ENCODE measurements around the genes LIPF and LIPN.

DNA sequence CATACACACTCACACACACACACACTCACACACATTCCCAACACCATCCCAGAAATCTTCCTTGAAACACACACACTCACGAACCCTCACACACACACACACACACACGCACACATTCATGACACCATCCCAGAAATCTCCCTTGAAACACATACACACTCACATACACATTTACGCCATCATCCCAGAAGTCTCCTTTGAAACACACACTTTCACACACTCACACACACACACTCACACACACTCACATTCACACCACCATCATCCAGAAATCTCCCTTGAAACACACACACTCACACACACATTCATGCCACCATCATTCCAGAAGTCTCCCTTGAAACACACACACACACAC, 332 bp upstream of the OPN4 start:
- RRBS, result no CpG with 5 or more reads among the region's 3 CpGs

DNA sequence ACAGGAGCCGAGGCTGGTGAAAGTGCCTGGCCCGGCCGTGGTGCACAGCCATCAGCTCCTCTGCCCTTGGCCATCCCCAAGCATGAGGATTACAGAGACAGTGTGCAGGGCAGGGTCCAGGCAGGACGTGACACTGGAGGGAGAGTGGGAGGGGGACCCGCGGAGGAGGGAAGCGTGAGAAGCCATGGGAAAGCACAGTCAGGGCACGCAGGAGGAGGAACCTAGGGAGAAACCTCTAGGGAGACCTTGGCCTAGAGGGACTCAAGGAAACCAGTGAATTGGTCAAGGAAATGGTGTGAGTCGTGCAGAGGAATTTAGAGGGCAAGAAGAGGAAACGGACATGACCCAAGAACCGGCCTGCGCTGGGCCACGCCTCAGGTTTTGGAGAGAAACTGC, 3.0 kb downstream of the OPN4 start:
- RRBS, result no CpG with 5 or more reads among the region's 13 CpGs

- RRBS, result 76% methylated on average over 3 of the region's 11 CpGs
Measured at GRCh38 chr10:86678988-86679638, 10.8 kb downstream of the LDB3 start.

- RRBS, result 89% methylated on average over 1 of the region's 18 CpGs
Measured at GRCh38 chr10:86691252-86692287, 23.3 kb downstream of the LDB3 start.

DNA sequence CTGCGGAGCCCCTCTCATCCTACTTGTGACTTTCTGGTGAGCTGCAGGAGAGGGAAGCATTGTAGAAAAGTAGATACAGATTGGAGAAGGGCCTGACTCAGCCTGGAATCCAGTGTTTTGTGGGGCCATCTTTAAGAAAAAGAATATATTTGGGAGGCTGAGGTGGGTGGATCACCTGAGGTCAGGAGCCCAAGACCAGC, 15.7 kb upstream of the BMPR1A start:
- RRBS, result no CpG with 5 or more reads among the region's 1 CpG

DNA sequence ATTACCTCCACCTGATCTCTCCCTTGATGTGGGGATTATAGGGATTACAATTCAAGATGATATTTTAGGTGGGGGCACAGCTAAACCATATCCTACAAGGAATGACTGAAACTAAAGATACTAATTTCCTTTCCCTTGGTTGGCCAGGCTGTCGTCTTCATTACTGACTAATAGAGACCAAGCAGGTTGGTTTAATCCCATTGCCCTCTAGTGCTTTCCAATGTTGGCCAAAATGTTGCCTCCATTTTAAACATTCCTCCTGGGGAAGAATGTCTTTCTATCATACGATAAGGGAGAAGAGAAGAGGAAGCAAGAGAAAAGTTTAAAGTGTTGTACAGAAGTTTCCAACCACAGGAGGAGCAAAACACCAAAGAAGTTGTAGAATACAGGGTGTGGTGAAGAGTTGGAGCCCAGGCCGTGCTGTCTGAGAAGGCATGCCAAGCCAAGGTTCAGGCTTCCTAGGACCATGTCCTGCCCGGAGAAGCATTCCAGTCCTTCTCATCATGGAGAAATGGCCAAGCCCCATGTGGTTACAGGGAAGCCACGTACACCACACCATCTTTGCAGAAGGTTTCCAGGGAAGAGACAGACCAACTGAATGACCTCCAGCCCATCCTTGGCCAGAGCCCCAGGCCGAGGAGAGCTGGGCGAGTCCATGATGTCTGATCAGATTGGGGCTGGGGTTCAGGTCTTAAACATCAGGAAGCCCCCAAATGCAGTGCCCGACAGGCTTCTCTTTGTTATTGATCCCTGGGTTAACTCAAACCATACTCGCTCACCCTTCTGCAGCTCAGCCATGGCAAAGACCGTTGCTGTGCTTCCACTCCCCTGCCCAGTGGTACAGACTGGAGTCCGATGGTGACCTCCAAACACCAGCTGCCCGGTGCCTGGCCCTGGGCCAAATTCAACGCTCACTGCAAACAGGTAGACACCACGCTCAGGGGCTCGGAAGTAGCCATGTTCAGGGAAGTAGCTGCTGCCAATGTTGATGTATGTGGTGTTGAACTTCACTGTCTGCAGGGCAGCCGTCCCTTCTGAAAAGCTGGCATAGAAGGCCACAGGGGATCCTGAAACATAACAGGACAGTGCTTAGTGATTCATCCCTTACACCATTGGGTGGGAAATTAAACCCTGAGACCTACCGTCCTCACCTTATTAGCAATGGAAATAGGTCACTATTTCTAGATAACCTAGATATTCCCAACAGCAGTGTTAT, 20.9 kb downstream of the MMRN2 start:
- RRBS, result no CpG with 5 or more reads among the region's 17 CpGs

DNA sequence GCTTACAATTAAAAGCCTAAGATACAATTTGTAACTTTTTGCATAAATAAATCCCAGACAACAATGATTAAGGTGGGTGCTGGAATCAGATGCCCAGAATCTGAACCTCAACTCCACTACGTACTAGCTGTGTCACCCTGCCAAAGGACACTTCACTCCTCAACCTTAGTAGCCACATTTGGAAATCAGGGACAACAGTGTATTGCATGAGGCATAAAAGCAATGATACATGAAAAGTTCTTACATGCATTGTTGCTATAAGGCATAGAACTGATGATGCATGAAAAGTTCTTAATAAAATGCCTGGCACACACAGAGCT, 5.5 kb downstream of the GLUD1 start:
- RRBS, result no CpG with 5 or more reads among the region's 1 CpG

DNA sequence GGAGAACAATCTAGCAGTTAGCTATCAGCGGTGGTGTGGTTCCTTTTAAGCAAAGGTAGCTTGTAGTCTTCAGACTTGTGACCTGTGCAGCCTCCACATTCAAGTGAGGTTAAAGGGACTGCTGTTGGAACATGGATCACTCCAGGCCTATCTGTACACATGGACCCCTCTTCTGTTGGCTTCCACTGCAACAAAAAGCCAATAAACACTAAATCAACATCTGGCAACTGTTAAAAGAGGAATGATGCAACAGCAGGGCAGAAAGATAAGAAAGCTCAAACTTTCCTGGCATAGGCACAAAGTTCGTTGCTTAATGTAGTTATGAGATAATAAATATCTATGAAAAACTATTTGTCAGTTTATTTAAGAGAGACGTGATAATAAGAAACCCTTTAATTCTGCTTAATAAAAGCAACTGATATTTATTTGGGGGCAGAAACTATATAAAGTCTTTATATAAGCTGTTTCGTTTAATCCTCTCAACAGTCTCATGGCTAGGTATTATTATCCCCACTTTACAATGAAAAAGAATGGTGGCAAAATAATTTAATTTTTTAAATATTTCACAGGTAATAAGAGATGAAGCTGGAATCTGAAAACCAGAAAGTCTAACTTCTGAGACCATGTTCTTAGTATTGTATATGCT, 3.9 kb upstream of the MINPP1 start:
- RRBS, result no CpG with 5 or more reads among the region's 4 CpGs

DNA sequence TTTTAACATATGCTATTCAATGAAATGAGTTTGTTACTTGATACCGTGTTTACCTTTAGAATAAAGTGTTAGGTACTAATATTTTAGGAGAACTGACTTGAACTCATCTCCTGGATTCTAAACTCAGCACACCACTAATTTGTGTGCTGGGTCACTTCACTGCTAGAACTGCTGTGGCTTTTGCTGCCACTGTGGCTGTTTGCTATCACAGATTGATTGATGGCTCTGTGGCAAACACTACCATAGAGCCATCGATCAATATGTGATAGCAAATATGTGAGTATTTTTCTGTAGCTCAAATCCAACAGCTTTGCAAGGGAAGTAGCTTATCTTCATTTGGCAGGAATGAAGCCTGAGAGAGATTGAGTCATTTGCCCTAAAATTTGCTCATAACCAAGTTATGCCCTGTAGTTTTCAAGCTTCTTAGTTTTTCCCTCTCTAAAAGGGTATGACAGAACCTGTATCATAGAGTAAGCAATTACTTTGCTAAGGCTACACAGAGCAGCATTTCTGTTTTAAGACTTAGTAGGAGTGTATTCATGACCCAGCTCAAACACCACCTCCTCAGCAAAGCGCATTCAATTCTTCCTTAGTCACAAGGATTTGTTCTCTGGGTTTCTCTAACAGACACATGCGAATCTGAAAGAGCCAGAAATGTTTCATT, 43.1 kb downstream of the MINPP1 start:
- RRBS, result no CpG with 5 or more reads among the region's 4 CpGs

GRCh38 chr10:87594743-87595250, 64.9 kb upstream of the PAPSS2 start:
- RRBS, result no CpG with 5 or more reads among the region's 2 CpGs

DNA sequence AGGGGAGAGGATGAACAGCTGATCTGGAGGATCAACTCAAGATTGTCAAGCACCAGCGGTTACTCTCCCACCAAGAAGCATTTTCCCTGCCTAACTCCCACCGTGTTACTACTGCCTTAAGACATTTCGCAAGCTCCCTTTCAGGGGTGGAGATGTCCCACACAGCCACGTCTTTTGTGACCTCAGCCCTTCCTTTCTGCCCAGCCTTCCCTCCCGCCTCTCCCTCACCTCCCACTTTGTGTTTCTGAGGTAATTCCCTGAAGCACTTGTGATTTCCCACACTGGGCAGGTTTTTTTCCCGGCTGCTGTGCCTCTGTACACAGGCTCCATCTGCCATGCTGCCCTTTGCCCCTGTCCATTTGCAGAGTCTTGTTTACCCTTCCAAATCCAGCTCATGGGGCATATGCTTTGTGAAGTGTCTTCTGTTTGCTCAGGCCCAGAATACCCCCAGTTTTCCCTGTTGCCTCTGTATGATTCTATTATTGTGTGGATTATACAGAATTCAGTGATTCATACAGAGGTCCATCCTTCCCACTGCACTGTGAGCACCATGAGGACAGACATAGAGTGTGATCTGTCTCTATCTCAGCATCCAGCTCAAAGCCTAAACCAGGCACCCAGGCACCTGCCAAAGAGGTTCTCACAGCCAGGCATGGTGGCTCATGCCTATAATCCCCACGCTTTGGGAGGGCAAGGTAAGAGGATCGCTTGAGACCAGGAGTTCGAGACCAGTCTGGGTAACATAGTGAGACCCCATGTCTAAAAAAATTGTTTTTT, 40.8 kb upstream of the PAPSS2 start:
- RRBS, result no CpG with 5 or more reads among the region's 9 CpGs

GRCh38 chr10:87732914-87733445, 73.3 kb downstream of the PAPSS2 start:
- RRBS, result no CpG with 5 or more reads among the region's 6 CpGs

DNA sequence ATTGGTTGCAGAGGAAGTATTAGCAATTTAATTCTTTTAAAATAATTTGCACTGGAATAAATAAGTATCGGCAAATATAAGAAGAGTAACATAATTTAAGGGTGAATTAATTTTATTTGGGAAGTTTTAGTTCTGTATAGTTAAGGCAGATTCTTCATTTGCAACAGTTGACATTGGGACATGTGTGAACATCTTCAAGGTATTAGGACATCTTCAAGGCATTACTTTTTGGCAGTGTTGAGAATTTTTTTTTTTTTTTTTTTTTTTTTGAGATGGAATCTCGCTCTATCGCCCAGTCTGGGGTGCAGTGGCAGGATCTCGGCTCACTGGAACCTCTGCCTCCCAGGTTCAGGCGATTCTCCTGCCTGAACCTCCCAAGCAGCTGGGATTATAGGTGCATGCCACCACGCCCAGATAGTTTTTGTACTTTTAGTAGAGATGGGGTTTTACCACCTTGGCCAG, 5.6 kb downstream of the PTEN start:
- RRBS, result no CpG with 5 or more reads among the region's 6 CpGs

DNA sequence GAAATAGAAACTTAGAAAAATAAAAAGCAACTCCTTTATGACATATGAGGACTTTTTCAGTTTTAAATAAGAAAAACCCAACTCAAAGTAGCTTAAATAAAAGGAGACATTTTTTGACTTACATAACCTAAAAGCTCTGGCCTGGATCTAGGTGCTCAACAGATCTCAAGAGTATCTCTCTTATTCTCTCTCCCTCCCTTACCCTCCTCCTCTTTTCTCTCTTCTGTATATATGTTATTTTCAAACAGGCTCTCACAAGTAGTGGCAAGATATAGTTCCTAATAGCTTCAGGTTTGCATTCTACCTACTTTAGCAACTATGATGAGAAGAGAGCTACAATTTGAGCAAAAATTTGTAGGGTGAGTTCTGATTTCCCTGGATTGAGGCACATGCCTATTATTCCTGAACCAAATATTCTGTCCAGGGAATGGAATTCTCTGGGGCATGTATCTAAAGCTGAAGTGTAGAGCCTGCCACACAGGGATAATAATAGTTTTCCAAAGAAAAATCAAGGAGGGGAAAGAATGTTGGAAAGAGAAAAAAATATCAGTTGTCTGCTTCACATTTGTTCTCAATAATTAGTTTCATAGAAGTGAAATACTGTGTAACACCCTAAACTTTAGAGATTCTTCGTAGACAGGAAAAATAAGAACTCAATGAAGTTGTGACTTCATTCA, 77.4 kb downstream of the PTEN start:
- RRBS, result no CpG with 5 or more reads among the region's 1 CpG

- RRBS, result no CpG with 5 or more reads among the region's 2 CpGs
Measured at GRCh38 chr10:88217189-88217388, 353.7 kb downstream of the PTEN start.

- RRBS, result no CpG with 5 or more reads among the region's 1 CpG
Measured at GRCh38 chr10:88664168-88664672, at the start of gene LIPF. TSS of gene LIPF (plus strand) at chr10:88664442.

DNA sequence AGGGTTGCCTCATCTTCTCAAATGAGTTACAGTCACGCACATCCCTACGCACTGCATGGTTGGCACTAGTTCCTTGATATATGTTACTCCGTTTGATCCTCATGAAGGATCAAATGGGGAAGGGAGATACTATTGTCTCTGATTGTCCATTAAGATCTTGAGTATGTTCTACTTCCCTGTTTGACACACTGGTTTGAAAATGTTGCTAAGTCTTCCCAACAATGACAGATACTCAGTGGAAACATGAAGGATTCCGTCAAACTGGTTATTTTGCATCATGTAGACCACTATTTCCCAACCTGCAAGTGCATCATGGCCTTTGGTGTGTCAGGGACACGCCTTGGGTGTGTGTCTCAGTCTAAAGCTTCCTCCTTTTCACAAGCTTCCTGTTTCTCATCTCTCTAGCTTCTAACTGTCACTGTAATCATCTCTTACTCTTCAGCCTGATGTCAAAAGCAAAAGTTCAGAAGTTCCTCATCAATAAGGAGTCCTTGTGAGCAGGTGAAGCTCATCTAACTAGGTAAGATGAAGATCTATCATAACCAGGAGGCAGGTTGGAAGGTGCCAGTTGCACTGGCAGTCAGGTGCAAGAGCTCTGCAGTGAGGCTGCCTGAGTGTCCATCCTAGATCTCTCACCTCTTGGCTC, at the start of gene LIPN:
TSS of gene LIPN (plus strand) at position 434 of the 646 bp plus-strand sequence.
- RRBS, result no CpG with 5 or more reads among the region's 5 CpGs

DNA sequence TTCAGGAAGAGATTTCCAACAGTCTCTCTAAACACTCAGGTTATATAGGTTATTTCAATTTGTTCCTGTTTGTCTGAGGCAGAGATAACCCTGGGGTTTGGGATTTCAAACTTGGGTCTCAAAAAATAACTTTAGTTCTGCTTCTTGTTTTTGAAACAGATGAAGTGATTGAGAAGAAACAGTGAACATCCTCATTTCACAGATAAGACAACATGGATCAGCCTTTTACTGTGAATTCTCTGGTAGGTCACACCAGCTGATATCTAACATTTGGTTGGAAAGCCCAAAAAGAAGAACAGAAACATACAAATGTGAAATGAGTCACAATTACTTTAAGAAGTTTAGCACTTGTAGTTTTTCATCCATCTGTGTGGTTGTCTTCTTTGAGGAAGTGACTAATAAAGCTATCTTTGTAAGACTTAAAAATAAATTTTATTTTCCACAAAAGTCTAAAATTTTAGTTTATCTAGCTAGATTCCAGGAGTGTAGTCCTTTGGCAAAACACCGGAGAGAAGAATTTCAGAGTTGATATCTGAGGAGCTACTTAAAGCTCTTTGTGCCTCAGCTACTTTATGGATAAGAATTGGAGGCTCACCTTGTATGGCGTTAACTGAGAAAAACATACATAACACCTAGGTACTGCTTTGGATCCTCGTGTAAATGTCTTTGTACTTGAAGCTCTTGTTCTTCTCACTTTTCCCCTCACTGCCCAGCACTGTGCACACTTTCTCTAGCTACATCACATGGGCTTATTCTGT, 21.6 kb downstream of the STAMBPL1 start:
- RRBS, result no CpG with 5 or more reads among the region's 3 CpGs

DNA sequence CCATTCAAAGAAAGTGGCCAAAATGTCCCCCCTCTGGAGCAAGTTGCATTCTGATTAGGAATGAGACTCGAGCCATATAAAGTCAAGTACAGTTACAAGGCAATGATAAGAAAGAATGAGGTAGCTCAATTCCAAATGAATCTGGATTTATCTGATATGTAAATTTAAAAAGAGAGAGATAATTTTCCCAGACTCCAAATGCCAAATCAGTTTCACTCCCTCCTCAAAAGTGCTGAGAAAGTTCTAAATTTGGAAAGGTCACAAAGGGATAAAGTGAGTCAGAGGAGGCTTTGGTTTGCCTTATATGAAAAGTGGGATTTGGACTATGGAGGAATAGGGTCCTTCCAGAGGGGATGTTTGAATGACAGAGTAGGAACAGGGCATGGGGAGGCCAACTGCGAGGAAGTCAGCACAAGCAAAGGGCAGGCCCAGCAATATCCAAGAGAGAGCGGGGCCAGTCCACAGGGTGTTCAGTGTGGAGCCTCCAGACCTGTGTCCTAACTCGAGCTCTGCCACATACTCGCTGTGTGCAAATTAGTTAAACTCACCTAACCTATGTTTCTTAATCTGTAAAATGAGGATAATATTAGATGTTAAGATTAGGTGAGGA, 9.8 kb upstream of the FAS start:
- RRBS, result no CpG with 5 or more reads among the region's 5 CpGs

All from cardiac fibroblast (primary cell).